Neural crest cell (in vitro differentiated cells): Measurements from ENCODE around the genes LTA, AIF1 and MSH5.

- PRO-cap: no peak
Measured at GRCh38 chr6:31571911-31573196, at the start of gene LTA. LTA (plus strand) TSS chr6:31572289.

GRCh38 chr6:31576553-31577530, 1.5 kb downstream of the TNF start:
- PRO-cap: no peak

DNA sequence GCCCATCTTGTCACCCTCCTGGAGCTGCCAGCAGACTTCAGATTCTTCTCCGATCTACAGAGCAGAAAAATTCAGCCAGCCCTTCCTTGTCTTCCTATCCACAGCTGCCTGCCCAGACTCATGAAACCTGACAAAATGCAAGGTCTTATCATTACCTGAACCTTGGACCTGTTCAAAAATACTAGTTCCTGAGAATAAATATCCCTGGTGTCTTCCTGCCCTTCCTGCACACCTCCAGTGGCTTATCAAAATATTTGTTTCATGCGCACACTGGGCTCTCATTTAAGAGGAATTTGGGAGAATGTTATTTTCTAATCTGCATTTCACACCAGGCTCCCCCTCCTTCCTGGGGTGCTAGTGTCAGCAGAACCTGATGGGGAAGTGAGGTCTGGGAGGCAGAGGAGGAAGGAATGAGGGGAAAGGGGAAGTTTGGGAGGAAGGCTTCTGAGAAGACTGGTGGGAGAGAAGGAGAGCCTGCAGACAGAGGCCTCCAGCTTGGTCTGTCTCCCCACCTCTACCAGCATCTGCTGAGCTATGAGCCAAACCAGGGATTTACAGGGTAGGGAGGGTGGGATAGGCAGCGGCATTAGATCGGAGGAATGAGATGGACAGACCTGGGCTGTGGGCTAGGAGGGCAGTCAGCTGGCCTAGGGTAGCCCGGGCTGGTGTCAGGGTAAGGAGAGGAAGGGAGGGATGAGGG, at the start of gene AIF1:
TSS of gene AIF1 (plus strand) at position 439 of the 700 bp plus-strand sequence.
- PRO-cap: no peak

DNA sequence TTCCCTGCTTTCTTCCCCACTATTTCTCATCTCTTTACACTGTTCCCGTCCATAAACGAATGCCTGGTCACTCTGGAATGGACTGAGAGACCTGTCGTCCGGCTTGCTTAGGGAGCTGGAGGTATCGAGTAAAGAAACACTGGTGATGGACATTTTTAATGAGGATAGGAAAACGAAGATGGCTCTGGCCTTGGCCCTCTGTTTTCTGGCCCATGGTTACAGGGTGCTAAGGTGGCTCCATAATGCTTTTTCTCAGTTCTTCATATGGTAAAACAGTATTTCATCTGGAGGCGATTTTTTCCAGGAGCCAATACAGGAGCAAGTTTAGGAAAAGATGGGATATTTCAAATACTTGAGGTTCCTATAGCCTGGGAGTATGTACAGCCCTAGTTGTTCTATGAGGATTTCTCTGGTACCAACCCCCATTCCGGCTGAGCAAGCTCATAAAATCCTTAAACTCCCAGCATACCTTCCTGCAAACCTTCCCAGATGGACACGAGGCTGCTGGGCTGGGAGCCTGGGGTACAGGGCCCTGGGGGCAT, 1.3 kb downstream of the PRRC2A start:
- PRO-cap: no peak

GRCh38 chr6:31633611-31633927, 13.1 kb downstream of the PRRC2A start:
- PRO-cap: no peak

DNA sequence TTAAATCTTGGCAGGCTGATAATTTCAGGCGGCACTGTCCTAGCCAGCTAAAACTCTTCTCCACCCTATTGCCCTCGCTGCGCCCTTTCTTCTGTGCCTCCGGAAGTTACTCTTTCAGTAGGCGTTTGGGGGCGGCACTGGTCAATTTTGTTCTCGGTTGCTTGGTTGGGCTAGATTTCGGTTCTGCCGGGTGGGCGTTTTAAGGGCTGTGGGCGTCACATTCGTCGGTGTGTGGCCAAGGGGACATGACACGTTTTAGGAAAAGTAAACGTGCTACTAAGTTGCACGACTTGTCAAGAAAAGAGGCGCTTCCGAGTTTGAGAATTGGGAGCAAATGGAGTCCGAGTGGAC, 403 bp upstream of the BAG6 start:
- PRO-cap: bidirectional peak, plus-strand start at position 117 of the sequence, minus-strand start outside the sequence

GRCh38 chr6:31731847-31732645, 2.9 kb upstream of the DDAH2 start:
- PRO-cap: no peak

GRCh38 chr6:31739809-31740756, at the start of gene MSH5:
MSH5 (plus strand) TSS chr6:31740005.
- PRO-cap: bidirectional peak, plus-strand start at chr6:31740006, minus-strand start at chr6:31739757; bidirectional peak, plus-strand start at chr6:31740378, minus-strand start at chr6:31740555

- PRO-cap: no peak
Measured at GRCh38 chr6:31769535-31770221, 7.2 kb downstream of the SAPCD1 start.

DNA sequence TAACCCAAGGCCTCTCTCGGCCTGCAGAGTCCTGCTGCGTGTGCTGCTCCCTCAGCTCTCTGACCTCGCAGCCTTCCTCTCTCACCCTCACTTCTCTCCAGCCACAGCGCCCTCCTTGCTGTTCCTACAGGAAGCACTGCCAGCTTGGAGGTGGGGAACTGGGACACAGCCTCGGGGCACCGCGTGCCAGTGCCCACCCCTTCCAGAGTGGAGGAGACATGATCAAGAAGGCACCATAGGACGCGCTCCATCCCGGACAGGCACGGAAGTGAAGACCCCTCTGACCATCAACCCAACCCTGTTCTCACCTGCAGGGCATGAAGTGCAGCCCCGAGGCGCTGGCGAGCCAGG, 1.5 kb downstream of the VWA7 start:
- PRO-cap: no peak

- PRO-cap: no peak
Measured at GRCh38 chr6:31792562-31793140, 2.9 kb downstream of the VARS1 start.

GRCh38 chr6:31831044-31831453, 3.5 kb downstream of the HSPA1B start:
- PRO-cap: no peak

DNA sequence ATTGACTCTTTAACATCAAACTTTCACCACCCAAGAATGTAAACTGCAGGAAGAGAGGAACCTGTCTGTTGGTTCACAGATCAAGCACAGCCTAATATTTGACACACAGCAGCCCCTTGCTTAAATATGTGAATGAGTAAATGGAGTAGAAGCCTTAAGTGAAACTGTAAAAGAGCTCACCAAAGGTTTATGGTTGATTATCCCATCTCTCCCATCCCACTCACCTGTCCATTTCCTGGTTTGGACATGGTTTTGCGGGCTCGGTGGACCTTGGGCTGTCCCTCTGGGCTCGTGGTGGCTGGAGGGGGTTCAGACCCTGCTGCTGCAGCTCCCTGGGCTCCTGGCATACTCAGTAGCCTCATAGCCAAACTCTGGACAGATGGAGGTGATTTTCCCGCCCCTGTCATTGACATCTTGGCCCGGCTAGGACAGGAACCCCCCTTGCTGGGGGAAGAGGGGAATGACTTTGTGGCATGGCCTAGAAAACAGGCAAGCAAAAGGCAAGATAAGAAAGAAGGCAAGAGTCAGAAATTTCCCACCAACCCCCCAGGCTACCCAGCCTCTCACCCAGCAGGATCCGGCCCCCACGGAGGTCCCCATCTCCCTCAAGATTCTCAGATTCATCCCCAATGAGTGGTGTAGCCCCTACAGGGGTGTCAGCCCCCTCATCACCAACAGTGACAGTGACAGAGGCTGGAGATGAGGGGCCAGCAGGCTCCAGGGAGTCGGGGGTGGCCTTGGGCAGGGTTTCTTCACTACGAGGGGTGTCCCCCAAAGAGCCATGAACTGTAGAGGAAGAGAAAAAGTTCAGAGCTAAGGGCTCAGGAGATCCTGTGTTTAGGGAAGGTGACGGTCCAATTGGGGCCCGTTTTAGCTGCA, 1.2 kb downstream of the EHMT2 start:
- PRO-cap: no peak

DNA sequence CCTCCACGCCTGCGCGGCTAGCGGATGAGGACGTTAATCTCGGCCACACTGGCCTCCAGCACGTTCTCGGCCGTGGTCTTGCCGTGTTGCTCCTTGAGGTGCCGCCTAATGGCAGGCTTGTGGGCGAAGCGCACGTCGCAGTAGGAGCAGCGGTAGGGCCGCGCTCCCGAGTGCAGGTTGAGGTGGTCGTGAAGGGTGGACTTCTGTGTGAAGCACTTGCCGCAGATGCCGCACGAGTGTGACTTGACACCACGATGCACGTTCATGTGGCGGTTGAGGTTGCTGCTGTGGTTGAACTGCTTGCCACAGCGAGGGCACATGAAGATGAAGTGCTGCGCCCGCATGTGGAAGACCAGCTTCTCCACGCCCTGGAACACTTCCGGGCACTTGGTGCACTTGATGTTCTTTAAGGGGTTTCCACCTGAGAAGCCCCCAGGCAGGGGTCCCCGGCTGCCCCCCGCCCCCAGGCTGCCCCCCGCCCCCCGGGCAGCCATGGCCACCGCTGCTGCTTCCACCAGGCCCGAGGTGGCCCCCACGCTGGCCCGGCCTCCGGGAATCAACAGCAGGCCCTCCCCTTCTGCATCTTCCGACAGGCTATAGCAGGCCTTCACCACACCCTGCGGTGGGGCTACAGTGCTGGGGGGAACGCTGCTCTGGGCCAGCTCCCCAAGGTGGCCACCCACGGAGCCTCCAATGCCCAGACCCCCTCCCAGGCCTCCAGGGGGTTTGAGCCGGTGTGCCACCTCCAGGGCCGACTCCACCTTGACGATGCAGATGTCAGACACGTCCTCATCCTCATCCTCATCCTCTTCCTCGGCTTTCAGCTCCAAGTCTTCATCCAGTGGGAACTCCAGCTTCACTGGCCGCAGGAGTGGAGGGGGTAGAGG, 1.7 kb downstream of the ZBTB12 start:
- PRO-cap: no peak

DNA sequence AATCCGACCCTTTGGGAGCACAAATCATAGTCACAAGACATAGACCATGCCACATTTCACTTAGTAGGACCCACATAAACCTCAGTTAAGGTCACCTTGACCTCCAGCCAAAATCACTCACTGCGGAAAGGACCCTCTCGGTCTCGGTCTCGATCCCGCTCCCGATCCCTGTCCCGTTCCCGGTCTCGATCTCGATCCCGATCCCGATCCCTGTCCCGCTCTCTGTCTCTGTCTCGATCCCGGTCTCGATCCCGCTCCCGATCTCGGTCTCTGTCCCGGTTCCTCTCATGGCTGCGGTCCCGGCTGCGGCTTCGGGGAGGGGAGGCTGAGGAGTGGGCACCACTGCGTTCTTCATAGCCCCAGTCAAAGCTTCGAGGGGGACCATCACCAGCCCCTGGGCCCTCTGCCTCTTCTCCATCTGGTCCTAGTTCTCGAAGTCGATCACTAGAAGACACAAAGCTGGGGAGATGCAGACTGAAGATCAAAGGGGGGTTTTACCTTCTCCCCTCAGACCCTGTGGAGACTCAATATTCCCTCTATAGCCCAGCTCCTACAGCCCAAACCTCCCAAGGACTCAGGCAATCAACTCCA, 4.2 kb downstream of the NELFE start:
- PRO-cap: no peak

DNA sequence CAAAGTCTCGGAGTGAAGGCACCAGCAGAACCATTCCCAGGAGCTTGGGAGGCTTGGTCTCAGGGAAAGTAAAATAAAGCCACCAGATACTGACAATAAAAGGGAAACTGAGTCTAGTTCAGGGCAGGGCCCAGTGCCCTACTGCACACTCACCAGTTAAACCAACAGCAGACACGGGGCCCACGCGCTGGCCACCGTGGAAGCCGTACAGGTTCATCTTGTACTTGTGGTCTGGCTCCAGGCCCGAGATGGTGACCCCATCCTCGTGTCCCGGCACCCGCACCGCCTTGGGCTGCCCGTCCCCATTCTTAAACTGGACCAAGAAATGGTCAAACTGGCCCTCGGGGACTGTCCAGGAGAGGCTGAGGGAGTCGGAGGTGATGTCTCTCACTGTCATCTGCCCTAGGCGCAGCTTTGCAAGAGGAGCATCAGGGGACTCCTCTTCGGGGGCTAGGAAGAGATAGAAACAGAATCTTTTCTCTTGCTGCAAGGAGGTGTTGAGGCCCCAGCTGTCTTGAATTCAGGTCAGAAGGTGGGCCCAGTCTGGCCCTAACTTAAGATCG, 26.5 kb downstream of the CYP21A2 start:
- PRO-cap: no peak

- PRO-cap: no peak
Measured at GRCh38 chr6:32096648-32097382, 12.3 kb downstream of the TNXB start.

GRCh38 chr6:32107385-32107916, 1.7 kb downstream of the TNXB start:
- PRO-cap: no peak

DNA sequence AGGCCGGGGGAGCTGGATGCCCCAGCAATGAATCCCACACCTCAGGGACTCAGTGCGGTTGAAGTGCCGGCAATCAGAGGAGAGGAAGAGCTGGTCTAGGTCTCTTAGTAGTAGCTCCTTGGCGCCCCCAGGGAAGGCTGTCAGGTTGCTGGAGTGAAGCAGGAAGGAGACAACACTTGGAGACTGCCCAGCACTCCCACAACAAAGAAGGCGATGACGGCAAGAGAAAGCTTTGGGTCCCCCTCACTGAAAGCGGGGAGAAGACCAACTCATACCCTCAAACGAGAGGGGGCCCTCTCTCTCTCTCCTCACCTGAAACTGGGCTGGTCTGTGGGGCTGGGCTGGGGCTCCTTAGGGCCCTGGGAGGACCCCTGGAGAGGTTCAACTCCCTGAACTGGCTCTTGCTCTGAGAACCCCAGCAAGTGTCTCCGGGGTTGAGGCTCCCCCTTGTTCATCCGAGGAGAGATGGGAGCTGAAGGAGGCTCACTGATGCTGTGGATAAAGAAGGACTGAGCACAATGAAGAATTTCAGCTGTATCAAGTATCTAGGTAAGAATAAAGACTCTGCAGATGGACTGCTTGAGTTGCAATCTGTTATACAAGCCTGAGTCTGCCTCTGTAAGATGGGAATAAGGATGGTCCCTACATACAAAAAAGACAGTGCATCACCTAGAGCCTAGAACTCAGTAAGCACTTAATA, 8.6 kb upstream of the TNXB start:
- PRO-cap: no peak

DNA sequence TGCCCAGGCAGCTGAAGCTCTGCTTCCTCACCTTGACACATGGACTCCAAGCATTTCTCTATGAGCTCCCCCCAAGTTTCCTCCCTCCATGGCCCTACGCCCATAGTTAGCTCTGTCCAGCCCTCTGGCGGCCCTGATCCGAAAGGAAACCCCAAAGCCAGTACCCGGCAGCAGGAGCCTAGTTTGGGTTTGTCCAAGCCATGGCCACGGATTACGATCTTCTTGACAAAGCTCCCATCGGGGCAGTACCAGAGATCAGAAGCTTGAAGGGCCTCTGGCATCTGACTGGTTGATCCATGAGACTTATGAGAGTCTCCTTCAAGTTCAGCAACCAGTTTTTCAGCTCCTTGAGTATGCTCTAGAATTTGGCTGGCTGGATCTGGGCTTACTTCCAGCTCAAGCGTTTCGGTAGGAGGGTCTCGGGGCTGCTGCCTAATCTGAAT, 825 bp downstream of the FKBPL start:
- PRO-cap: no peak